Occipital lobe (tissue), 2 donors: ENCODE measurements around a stretch of chr10.

DNA sequence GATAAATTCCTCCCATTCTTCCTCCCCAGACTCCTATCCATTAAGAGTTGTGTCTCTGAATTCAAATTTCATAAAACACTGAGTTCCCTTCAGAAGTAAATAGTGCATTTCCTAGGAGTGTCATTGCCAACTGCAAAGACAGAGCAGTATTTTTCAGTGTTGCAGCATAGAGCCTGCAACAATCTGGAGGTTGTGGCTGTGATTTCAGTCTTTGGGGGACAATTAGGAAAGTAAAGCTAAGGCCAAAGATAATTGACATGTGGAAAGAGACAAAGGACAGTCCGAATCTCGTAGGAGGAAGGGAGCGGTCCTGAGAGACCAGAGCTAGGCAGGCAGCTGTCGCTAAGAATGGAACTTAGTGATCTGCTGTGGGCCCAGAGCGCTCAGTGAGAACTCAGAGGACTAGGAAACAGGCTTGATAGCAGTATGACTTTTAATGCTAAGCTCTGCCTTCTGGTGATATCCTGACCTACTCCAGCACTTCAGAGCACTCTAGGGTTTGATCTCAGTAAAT is 46.2 kb downstream of the PRPF18 start:
- RAMPAGE, long total RNA: no peak

DNA sequence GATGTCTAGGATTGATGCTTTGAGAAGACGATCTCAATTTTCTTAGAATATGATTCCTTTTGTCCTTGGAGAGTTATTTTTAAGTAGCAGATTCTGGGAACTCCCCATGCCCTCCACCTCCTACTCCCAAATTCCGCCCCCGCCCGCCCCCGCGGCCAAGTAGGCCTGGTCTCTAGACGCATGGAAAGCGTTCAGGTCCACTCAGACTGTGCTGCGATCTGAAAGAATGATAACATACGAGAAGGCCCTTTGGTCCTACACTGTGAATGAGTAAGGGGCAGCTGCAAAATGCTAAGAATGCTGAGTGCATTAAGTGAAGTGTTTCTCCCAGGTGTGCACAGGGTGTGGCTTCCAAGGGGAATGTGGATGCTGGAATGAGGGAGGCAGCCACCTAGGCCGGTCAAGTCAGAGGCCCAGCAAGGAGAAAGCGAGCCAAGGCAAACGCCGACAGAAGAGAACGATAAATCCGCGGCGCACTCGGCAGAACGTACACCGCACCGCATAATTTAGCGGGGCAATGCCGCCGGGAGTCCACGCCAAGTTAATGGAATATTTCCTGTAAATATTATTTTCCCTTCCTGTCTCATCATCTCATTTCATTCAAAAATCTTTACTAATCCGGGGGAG is 142.3 kb downstream of the PRPF18 start:
- RAMPAGE, long total RNA: no peak

DNA sequence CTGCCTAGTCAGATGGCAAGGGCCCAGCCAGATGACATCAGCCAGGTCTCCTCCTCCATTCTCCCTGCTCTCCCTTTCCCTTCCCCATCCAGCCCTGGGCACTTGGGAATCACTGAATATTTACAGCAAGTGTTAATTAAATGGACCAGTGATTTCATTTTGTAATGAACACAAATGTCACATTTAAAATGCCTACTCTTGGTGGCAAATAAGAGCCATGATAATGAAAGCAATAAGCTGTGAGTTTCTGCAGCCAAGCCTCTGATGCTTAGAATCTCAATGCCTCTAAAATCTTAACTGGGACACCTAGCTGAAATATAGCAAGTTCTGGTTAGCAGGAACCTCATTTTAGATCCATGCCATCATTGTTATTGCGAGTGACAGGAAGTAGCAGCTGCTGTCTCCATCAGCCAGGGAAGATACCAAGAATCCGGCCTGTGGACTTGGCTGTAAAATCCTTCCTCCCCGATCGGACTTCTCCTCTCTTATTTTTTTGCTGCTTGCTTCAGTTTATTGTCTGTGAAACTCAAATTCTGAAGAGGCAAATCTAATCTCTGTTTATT is 202.2 kb downstream of the PRPF18 start:
- RAMPAGE, long total RNA: no peak

DNA sequence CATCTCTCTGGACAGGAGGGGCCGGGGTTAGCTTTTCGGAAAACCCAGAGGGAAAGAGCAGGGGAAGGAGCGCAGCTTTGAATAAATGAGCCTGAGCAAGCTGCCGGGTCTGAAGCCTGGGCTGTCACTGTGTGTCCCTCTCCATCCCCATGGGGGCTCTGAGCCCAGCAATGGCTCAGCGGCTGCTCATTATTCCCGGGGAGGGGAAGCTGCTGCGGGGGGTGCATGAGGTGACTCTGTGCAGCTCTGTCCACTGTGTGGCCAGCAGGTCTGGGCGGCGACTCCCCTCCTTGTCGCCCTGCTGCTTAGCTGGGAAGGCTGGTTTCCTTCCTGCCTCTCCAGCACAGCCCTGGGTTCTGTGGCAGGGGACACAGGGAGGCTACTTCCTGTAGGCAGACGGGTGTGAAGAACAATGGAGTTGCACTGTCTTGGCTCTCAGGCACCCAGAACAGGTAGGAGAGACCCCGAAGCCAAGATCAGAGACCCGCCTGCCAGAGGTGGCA is 234.2 kb downstream of the PRPF18 start:
- RAMPAGE, long total RNA: no peak

GRCh38 chr10:13887634-13888120 is 300.9 kb downstream of the PRPF18 start:
- RAMPAGE, long total RNA: no peak

DNA sequence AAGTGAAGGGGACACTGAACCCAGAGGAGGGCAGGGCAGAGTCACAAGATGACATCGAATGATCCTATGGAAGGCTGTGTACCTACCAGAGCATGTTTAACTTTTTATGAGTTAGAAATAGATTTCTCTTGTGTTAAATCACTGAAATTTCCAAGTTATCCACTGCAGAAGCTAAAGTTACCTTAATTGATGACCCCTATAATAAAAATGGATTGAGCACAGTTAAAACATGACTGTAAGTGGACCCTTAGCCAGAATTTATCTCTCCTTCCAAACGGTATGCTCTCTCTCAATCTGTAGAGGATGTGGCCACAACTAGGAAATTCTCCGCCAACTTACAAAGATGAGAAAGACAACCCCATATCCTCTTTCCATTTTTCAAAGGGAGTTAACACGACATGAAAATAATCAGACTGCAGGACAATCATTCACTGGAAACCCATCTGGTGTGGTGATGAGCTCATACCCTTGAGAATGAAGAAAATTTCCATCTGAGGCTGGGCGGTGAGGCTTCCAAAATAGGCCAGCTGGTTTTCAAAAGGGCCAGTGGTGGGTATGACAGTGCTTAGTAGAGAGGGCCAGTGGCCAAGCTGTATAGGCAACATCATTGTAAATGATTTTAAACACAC is 369.7 kb downstream of the FRMD4A start:
- RAMPAGE, long total RNA: no peak

DNA sequence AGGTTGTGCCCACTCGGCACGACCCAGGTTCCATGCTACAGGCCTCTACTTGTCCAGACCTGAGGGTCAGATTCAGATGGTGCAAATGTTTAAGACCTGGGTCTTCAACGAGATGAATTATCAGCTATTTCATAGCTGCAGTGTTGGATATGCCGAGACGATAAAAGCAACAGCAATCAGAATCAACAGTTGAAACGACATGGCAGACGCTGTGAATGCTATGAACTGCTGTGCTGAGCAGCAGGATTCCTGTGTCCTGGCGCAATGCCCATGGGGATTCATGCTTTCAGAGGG is 256.5 kb downstream of the FRMD4A start:
- RAMPAGE, long total RNA: no peak

- RAMPAGE, long total RNA: start-site peak on the minus strand at chr10:14174142-14174459, 632 and 833 reads in 2 replicates
Observed at GRCh38 chr10:14174086-14174554, 156.6 kb downstream of the FRMD4A start.

- RAMPAGE, long total RNA: no peak
Observed at GRCh38 chr10:14574221-14575077, 200.2 kb downstream of the FAM107B start.

- RAMPAGE, long total RNA: no peak
Observed at GRCh38 chr10:14591902-14592544, 182.7 kb downstream of the FAM107B start.

GRCh38 chr10:14618003-14618283 is 156.8 kb downstream of the FAM107B start:
- RAMPAGE, long total RNA: no peak

- RAMPAGE, long total RNA: no peak
Observed at GRCh38 chr10:14723181-14723682, 51.5 kb downstream of the FAM107B start.

- RAMPAGE, long total RNA: no peak
Observed at GRCh38 chr10:15084467-15085225, 3.9 kb downstream of the ACBD7 start.

DNA sequence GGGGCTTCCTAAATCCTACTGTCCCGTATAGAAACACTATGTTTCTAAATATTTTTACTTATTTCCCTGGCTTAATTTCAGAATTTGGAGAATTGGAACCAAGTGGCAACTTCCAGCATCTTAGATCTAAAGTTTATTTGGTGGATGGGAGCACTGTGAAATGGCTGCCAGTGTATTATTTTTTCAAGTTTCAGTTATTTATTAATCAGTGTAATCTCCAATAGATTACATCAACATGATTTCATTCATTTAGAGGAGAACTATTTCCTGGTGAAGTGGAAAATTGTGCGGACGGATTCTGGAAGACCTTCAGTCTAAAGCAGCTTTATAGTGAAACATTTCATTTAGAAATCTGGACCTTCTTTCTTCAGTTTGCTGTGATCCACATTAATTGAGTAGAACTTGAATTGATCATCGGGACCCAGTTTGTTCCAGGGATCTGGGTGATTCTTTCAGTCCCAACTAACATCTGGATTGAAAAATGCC is 2.2 kb upstream of the NMT2 start:
- RAMPAGE, long total RNA: no peak

- RAMPAGE, long total RNA: no peak
Observed at GRCh38 chr10:15440242-15441082, 69.4 kb upstream of the FAM171A1 start.

DNA sequence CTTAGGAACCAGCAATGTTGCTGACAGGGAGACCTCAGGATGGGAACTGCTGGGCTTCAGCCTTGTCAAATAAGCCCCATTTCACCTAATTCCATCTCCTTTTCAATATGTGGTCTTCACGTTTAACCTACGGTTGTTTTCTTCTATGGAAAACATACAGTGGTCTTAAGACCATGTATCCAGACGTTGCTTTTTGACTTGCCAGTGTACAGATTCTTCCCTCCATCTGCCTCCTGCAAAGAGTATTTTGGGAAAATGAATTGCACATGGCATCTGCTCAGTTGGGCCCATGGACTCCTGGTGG is 97.7 kb upstream of the FAM171A1 start:
- RAMPAGE, long total RNA: no peak

DNA sequence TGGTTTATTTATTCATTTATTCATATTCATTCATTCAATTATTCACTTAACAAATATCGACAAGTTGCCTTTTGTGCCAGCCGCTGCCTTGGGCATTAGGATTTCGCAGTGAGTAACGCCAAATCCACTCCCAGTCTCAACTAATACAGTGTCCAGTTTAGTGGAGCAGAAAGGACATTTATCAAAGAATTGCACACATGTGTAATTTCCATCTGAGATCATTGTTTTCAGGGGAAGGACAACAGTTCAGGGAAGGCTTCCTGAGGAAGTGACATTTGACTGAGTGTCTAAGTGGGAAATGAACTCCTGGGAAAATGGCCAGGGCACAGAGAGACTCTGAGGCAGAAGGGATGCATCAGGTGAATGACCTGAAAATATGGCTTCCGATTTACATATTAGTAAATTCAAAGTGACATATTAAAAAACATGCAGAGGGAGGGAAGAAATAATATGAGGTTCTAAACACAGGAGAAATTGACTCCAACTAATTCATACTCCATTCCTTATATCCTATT is 89.4 kb downstream of the ITGA8 start:
- RAMPAGE, long total RNA: no peak

DNA sequence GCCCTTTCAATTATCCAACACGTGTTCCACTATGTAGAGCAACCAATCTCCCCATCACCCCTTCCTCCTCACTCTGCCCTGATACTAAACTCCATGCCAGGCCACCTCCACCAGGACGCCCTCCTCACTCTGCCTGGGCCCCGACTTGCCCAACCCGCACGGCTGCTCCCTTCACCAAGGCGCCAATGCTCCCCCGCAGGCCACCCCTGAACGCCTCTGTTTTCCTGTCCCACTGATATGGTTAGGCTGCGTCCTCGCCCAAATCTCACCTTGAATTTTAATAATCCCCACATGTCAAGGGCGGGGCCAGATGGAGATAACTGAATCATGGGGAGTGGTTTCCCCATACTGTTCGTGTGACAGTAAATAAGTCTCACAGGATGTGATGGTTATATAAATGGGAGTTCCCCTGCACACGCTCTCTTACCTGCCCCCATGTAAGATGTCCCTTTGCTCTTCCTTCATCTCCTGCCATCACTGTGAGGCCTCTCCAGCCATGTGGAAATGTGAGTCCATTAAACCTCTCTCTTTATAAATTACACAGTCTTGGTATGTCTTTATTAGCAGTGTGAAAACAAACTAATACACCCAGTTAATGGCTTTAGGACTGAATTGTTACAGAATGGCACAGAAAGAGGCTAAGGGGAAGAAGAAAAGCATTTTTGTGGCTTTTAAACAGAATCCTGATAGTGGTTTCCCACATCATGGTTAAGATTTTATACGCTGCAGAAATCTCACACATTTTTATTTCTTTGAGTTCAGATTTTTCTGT is 29.8 kb downstream of the RSU1 start:
- RAMPAGE, long total RNA: no peak

DNA sequence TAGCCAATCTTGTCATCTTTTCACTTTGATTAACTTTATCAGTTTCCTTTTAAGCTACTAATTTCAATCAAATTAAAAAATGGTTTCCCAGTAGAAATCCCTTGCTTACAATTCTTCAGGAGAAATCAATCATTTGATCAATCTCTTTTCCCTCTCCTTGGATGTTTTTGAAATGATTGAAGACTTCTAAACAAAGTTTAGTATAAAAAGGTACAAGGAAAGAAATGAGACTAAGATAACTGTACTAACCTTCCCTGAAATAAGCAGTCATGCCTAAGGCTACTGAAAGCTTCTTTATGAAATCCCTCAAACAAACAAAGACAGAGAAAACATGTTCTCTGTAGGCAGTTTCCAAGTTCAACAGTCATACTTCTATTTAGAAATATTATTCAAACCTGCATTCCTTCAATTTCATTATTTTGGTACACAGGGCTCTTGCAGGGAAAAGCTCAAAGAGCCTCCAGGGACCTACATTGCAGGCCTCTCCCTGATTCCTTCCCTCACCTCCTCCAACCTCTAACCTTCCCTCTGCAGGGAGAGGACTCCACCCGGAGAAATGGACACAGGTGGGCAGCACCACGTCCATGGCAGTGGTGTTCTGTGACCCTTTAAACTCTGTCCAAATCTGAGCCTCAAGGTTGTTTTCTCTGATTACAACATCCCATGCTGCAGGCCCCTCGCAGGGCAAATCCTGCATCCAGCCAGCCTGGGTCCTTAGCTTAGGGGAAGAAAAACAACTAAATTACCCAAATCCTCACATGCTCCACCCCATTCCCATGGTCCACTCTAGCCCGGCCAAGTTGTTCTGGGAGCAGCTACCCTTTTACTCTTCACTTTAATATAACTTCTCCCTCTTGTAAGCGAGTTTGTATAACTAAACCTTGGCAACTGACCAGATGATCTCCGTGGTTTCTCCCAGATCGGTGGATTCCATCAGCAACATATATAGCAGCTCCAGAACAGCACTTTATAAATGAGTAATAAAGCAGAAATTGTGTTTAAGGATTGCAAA is 129.9 kb downstream of the CUBN start:
- RAMPAGE, long total RNA: no peak

GRCh38 chr10:17022448-17023255 is 107.0 kb downstream of the CUBN start:
- RAMPAGE, long total RNA: no peak